Measurements from ENCODE around the genes THBS1, EIF2AK4 and PAK6.

DNA sequence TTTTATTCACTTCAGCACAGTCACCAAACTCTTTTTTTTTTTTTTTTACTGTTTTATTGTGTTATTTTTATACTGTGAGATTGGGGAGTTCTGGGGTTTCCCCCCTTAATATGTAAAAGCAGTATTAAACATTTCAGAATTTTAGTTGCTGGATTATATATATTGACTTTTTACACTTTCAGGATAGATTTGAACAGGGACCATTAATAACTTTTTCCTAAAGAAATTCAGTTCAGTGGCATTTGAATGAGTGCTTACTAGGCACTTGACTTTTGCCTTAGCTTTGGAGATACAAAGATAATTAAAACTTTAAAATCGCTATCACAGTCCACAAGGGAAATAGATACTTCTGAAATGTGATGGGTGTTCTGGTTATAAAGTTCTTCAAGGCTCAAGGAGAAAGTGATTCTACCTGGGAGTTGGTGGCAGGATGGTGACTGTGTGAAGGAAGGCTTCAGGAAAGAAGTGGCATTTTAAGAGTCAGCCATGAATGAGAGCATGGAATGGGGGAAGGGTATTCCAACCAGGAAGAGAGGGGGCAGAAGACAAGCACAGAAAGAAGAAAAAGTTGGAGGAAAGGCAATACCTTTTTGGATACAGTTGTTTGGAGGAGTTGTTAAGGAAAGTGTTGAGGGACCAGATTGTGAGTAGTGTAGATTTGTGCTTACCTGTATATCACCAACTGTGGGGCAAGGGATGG lies 9.5 kb downstream of the SPRED1 start:
- PRO-cap, result no peak

DNA sequence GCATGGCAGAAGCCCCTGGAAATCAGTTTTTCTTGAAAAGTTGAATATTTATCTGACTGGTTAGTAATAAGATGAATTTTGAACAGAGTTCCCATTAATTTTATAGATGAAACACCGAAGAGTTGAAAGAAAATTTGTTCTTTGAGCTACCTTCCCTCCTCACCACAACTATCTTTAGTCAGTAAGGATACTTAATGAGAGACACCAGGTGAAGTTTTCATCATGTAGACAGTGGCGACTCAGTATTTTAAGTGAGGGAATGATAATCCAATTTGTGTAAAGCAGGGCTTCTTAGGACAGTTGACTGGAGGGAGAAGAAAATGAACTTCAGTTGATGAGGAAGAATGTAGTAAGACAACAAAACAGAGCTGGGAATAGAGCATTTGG lies 10.1 kb downstream of the SPRED1 start:
- PRO-cap, result no peak

DNA sequence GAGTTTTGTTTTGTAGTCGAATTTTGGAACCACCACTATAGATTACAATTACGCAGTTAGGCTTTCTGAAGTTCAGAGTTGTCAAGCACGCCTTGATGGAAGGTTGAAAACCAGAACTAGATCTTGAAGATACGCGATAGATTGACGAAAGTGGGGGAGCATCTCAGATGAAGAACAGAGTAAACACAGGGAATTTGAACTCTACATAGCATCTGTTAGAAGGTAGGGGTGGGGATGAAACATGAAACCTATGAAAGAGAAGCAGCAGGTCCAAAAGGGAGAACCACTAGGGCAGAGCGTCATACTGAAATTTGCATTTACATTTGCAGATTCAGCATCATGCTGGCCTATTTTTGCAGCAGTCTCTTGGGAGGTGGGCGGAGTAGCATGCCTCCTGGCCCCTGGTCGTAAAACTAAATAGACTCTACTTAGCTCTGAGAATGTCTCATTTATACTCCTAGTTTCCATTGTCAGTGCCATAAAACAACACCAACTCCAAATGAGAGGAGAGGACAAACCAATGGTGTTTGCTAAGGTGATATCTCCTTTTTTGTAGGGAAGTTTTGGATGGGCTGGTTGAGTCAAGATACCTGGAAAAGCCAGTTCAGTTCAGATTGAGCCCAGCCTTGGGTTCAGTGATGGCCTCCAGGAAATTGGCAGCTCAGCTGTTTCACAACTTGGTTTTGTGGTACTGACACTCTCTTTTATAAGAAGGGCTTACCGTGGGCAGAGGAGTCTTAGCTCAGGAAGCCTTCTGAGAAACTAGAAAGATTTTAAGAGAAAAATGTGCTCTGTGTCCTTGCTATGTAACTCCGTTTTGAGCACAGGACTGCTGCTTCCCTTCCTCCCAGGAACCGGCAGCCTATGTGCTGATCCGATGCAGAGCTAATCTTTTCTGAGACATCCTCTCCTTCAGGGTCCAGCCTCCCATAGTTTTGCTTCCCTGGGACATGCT lies 46.3 kb upstream of the RASGRP1 start:
- PRO-cap, result no peak

DNA sequence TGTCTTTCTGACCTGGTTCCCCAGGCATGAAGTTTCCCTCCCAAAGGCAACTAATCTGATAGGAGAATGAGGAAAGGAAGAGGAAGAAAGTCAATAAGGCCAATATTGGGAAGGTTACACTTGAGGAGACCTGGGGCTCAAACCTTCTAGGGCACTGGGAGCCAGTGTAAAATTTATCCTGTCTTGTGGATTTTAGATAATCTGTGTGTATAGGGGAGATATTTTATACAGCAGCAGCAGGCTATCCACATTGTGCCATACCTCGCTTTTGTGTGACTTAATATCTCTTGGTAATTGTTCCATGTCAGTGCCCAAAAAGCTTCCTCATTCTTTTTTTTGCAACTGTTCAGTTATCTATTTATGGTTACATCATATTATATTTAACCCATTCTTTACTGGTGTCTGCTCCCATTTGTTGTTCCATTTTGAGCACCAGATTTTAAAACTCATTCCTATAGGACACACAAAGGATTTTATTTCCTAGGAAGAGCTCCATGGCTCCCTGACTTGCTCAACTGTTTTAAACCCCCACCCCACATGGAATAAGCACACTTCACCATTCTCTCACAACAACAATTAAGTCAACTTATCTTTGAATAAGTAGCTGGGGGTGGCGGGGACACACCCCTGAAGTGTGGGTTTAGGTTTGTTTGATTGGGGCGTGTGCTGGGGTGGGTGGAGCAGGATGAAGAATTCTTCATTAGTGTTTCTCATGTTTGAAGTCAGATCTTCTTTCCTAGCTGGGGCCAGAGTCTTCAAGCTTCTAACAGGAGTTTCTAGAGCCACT lies 86.3 kb upstream of the RASGRP1 start:
- PRO-cap, result no peak

GRCh38 chr15:39118560-39118937 lies 462.3 kb upstream of the THBS1 start:
- PRO-cap, result no peak

DNA sequence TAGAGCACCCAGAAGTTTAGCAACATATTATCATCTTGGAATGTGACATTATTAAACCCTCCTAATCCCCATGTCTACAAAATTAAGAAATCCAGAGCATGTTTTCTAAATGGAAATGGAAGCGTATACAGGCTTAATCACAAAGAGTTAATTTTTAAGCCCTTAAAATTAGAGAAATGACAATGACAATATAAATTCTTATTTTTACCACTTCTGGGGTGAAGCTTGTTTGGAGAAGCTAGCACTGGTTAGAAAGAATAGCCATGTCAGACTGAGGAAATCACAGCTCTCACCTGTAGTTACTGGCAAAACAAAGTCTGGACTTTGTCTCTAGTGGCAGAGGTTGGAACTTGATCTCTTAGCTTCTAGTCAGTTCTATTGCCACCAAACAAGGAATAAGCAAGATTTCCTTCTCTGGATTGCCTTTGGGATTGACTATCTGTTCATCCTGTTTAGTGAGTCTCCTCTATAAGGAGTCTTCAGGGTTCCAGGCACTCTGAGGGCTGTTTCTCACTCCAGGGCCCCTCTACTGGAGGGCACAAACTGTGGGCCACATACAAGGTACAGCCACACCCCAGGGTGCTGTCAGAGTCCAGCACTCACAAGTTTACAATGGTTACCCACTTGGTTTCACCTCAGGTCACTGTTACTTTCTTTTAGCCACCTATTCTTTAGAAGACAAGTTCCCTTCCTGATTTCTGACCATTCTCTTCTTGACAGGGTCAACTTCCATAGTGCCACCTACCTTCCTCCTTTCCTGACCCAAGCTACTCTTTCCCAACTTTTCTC lies 426.7 kb upstream of the THBS1 start:
- PRO-cap, result no peak

DNA sequence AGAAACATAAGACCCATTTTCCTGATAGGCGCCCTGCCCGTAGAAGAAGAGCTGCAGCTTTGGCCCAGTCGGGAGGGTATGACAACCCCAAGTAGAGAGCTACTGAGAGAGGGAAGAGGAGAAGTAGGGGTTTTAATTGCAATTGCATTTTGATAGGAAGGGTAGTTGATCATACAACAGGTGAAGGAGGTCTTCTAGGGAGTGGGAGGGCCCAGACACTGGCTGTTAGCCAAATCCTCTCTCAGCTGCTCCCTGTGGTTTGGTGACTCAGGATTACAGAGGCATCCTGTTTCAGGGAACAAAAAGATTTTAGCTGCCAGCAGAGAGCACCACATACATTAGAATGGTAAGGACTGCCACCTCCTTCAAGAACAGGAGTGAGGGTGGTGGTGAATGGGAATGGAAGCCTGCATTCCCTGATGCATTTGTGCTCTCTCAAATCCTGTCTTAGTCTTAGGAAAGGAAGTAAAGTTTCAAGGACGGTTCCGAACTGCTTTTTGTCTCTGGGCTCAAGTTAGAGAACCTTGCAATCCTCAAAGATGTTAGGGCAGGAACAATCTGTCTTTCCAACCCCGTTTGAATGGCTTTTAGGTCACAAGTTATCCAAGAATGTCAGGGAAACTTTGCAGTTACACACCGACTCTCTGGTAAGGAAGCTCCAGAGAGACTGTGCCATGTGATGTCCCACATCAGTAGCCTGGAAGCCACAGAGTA lies 408.8 kb upstream of the THBS1 start:
- PRO-cap, result unidirectional peak, plus-strand start at position 374 of the sequence

DNA sequence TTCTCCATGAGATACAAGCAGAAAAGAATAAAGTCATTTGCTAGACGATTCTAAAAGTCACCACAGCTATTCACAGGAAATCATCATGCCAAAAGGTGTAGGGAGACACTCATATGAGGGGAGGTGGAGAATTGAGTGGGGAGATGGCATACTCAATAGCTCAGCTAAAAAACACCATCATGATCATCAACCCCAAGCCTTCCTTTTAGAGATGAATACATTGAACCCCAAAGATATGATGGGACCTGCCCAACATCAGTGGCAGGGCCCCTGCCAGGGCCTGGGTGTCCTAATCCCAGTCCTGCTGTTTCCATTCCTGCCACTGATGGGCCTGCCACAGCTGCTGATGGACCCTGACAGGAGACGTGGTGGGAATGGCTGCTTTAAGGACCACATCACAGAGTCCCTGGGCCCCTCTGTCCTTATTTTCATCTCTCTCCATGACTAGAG lies 160.9 kb upstream of the THBS1 start:
- PRO-cap, result unidirectional peak, plus-strand start at position 359 of the sequence

- PRO-cap, result no peak
Measured at GRCh38 chr15:39433445-39433777, 147.5 kb upstream of the THBS1 start.

GRCh38 chr15:39458561-39458997 lies 122.3 kb upstream of the THBS1 start:
- PRO-cap, result no peak

DNA sequence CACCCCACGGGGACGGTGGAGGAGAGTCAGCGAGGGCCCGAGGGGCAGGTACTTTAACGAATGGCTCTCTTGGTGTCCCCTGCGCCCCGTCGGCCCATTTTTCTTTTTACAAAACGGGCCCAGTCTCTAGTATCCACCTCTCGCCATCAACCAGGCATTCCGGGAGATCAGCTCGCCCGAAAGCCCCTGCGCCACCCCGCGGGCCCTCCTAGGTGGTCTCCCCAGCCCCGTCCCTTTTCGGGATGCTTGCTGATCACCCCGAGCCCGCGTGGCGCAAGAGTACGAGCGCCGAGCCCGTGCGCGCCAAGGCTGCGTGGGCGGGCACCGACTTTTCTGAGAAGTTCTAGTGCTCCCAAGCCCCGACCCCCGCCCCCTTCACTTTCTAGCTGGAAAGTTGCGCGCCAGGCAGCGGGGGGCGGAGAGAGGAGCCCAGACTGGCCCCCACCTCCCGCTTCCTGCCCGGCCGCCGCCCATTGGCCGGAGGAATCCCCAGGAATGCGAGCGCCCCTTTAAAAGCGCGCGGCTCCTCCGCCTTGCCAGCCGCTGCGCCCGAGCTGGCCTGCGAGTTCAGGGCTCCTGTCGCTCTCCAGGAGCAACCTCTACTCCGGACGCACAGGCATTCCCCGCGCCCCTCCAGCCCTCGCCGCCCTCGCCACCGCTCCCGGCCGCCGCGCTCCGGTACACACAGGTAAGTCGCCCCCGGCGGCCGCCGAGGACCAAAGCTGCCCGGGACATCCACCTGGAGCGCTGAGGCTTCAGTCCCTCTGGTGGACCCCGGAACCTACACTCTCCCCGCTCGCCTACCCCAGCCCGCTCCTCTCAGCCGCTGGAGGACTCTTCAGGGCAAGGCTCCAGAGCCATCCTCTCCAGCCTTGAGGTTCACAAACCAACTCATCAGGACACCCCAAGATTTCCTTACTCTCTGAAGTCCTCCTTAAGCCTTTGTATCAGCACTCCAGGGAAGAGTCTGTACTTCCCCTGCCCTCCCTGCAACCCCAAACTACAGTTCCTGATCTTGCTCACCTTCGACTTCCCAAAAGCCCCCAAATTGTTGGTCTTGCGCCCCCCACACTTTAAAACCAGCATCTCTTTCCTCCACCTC lies at the start of gene THBS1:
Gene THBS1 (plus strand): TSS at position 539 of the 1,102 bp plus-strand sequence.
- PRO-cap, result bidirectional peak, plus-strand start at position 122 of the sequence, minus-strand start at position 94 of the sequence; bidirectional peak, plus-strand start at position 544 of the sequence, minus-strand start at position 345 of the sequence

DNA sequence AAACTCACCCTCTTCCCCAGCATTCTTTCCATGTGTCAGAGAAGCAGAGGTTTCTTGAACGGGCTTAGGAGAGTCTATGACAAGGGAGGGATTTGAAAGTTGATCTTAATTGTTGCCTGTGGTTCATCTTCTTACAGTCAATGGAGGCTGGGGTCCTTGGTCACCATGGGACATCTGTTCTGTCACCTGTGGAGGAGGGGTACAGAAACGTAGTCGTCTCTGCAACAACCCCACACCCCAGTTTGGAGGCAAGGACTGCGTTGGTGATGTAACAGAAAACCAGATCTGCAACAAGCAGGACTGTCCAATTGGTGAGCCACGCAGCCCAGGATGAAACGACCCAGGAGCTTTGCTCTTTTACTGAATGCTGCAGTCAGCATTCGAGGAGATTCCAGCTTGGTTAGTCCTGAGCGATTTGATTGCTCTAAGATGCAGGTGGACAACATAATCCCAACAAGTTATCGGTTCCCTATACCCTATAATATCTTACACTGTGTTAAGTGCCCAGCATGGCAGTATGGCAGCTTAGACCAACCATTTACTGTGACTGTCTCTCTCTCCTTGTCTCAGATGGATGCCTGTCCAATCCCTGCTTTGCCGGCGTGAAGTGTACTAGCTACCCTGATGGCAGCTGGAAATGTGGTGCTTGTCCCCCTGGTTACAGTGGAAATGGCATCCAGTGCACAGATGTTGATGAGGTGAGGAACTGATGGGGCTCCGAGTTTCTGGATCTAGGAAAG lies 7.7 kb downstream of the THBS1 start:
- PRO-cap, result no peak

DNA sequence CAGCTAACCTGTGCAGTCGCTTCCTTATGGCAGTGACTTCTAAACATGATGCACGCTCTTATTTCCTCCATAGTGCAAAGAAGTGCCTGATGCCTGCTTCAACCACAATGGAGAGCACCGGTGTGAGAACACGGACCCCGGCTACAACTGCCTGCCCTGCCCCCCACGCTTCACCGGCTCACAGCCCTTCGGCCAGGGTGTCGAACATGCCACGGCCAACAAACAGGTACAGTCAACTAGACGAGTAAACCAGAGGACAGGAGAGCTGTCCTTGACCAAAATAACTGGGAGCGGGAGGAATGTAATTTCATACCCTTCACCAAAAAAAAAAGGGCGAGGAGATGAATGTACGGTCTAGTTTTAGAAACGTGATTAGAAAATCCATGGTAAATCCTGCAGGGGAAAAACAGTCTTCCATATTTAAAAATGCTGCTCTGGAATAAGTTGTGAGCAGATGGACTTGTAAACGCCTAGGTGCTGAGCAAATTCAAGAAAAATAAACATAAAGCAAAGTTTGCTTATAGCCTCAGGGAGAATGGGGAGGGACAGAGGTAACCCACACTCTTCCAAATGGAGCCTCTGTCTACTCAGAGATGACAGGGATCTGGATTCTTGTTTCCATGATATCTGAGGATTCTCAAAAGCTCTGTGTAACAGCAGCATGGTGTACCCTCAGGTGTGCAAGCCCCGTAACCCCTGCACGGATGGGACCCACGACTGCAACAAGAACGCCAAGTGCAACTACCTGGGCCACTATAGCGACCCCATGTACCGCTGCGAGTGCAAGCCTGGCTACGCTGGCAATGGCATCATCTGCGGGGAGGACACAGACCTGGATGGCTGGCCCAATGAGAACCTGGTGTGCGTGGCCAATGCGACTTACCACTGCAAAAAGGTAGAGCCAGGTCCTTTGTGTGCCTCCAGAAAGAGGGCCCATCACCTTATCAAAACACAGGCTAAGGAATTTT lies 8.5 kb downstream of the THBS1 start:
- PRO-cap, result no peak

- PRO-cap, result no peak
Measured at GRCh38 chr15:39594827-39595285, 14.0 kb downstream of the THBS1 start.

- PRO-cap, result no peak
Measured at GRCh38 chr15:39624552-39625364, 43.9 kb downstream of the THBS1 start.

DNA sequence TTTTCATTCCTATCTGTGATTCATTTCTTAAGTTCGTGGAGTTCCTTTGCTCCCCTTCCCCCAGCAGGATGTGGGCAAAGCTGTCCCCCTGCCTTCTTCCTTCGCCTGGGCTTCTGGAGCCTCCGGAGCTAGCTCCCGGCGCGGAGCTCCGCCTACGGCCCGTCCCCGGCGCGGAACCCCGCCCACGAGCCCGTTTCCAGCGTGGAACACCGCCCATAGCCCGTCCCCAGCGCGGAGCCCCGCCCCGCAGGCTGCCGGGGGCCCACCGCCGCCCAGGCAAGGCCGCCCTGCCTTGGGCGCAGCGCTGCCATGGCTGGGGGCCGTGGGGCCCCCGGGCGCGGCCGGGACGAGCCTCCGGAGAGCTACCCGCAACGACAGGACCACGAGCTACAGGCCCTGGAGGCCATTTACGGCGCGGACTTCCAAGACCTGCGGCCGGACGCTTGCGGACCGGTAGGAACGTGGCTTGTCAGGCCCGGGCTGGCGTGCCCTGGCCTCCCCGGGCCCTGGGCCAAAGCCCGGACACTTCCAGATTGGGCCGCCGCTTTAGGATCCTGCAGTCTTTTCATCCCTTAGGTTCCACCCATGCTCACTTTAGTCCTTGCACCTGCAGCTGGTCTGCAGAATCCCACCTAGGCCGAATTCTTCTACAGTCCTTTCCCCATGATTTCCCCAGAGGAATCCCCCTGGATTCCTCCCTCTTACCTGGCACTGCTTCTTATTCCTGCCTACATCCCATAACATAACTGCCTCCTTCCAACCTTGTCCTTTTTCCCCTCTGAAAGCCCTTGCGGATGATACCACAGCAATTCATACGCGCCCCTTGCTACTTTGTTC lies at the start of gene EIF2AK4:
Gene EIF2AK4 (plus strand): TSS at position 229 of the 837 bp plus-strand sequence.
- PRO-cap, result bidirectional peak, plus-strand start at position 292 of the sequence, minus-strand start at position 76 of the sequence; bidirectional peak, plus-strand start at position 409 of the sequence, minus-strand start at position 407 of the sequence

DNA sequence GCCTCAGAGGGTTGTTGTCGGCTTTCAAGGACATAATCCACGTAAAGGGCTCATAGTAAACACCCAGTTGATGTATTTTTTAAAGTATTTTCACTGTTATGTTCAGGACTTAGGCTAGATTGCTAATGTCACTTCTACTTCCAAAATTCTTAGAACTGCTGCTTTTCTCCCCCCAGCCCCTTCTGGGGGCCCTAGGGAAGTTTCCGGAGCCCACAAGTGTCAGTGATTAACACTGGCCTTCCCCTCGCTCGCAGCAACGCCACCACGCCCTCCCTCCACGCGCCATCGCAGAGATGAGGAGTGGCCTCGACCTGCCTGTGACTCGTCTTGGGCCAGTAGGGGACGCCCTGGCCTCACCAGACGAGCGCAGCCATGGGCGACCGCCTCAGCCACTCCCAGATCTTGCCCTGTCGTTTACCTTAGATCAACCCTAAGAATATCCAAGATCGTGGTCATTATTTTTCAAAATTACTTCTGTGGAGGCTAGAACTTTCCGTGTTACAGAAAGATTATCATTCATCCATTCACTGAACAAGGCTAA lies 6.0 kb upstream of the SRP14 start:
- PRO-cap, result bidirectional peak, plus-strand start at position 356 of the sequence, minus-strand start at position 302 of the sequence

DNA sequence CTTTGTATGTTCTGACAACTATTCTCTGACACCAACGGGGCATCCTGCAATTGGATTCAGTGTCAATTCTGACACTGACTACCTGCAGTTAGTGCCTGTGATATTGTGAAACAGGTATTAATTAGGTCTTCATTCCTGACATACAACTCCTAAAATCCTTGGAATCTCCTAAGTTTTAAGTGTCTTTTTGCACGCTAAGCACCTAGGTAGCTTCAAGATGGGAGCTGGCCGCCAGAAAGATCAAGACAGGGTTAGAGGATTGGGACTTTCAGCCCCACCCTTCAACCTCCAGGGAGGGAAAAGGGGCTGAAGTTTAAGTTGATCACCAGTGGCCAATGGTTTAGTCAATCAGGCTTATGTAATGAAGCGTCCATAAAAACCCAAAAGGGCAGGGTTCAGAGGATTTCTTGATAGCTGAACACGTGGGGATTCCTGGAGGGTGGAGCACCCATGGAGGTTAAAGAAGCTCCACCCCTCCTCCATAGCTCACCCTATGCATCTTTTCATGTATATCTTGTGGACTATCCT lies 12.6 kb upstream of the SRP14 start:
- PRO-cap, result no peak

- PRO-cap, result no peak
Measured at GRCh38 chr15:40074149-40074587, 34.5 kb downstream of the BMF start.

DNA sequence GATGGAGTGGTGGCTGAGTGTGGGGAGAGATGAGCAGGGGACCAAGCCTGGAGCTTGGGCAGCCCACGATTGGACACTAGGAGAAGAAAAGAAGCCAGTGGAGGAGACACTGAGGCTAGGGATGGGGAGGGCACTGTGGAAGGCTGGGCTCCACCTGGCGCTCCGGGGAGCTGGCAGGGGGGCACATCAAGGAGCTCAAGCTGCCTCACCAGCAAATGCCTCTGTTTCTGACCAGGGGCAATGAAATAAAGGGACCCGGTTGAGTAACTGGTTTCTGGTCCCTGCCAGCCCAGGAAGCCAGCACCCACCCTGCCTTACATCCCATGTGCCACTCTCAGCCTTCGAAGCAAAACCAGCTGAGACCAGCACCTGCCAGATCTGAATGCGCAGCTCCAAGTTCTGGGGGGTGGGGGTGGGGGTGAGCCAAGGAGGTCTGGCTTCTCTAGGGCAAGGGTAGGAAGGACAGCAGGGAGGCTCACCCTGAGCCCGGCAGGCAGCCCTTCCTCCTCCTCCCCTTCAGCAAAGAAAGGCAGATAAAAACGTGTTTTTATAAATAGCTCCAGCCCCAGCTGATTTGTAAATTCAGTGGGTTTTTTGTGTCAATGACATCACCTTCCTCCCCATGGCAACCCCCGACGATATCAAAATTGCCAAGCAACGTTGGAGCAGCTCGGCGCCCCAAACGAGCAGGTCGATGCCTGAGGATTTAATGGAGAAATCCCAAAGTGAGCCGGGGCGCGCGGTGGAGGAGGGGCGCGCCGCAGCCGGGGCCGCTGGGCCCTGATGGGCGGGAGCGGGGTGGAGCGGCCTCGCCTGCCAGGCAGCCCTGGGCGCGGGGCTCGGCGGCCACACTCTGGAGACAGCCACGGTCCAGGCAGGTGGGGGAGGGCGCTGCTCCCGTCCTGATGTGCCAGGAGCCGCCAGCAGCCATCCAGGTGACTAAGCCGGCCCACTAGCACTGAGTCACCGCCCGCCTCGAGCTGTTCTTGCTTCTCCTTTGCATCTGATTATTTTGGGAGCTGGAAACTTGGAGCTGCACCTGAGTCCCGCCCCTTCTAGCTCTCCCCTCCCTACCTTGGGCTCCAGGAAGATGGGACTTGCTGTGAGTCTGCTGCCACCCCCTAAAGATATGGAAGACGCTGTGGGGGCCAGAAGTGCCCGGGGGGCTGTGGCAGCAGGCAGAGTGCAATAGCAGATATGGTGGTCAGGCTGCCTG lies at the start of gene PAK6:
Gene PAK6 (plus strand): TSS at position 653 of the 1,216 bp plus-strand sequence.
- PRO-cap, result bidirectional peak, plus-strand start at position 851 of the sequence, minus-strand start at position 711 of the sequence